Hair follicle dermal papilla cell (primary cell): ENCODE measurements around a stretch of chr3.

DNA sequence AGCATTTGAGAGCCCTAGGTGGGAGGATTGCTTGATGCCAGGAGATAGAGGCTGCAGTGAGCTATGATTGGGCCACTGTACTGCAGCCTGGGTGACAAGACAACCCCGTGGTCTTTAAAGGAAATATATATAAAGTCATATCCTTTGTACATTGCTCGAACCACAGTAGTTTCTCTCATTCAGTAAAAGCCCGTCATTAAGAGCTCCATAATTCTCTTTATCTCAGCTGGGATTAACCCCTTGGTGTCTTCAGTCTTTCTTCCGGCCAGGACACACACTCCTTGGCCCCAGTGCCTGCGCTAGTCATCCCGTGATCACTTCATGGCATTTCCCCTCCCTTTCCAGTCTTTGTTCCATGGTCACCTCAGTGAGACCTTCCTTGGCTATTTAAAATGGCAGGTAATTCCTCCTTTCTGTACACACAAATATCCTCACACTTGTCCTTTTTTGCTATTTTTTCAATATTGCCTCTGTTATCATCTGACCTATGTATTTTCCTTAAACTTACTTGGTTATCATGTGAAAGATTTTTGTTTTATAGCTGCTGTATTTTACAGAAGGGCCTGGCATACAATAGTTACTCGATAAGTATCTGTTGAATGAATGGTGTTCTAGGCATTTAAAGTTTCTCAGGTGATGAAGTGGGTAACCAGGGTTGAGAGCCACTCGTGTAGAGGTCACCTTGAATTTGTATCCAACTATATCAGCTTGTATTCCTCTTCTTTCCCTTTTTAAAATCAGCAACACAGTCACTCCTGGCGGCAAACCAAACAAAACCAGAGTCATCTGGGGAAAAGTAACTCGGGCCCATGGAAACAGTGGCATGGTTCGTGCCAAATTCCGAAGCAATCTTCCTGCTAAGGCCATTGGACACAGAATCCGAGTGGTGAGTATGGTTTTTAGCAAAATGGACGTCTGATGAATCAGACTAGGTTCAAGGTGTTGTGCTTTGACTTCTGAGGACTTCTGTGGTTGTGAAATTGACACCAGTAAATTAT is 3.6 kb downstream of the RPL35A start:
- CAGE, long polyA plus RNA: no peak